Epithelial cell of esophagus (primary cell): ENCODE measurements around the gene PCMTD2.

- RRBS: 2% methylated on average over 17 of the region's 87 CpGs
Observed at GRCh38 chr20:64254832-64255898, at the start of gene PCMTD2. Gene PCMTD2, plus strand, starts transcription at chr20:64255748.

DNA sequence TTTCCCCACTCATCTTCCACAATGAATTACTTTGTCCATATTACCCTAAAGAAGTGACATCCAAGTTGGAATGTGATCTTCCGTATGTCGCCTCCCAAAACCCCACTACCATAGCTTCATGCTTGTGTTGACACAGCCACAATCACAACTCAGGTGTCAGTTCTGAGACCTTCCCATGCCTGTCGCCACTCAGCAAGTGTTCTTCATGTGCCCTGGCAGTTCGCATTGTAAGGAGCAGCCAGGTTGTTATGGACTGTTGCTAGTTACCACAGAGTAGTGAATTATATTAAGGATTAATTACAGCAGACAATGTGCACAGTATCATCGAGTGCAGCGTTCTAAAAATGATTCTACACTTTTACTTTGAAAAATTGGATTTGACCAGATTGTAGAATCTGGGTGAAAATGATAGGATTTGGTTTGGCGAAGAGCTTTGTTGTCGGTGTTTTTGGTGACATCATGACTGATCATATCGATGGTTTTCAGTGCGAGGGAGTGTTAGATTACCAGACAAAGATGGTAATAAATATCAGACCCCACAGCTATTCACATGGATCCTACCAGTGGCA is 1.7 kb downstream of the PCMTD2 start:
- RRBS: no CpG with 5 or more reads among the region's 10 CpGs

GRCh38 chr20:64273591-64273905 is 18.0 kb downstream of the PCMTD2 start:
- RRBS: no CpG with 5 or more reads among the region's 4 CpGs

- RRBS: 96% methylated on average over 8 of the region's 33 CpGs
Observed at GRCh38 chr20:64286352-64286793, 30.8 kb downstream of the PCMTD2 start.